GM12892 (cell line): ENCODE results near the gene CLCF1.

GRCh38 chr11:66722890-66723411 is 6.1 kb downstream of the SPTBN2 start:
- RRBS = no CpG with 5 or more reads among the region's 12 CpGs

- RRBS = no CpG with 5 or more reads among the region's 32 CpGs
These were observed 26.1 kb downstream of the LRFN4 start for GRCh38 chr11:66882756-66883593.

GRCh38 chr11:66921316-66921737 is 36.9 kb downstream of the PC start:
- RRBS = no CpG with 5 or more reads among the region's 5 CpGs

GRCh38 chr11:66950035-66950536 is 8.1 kb downstream of the PC start:
- RRBS = no CpG with 5 or more reads among the region's 8 CpGs

DNA sequence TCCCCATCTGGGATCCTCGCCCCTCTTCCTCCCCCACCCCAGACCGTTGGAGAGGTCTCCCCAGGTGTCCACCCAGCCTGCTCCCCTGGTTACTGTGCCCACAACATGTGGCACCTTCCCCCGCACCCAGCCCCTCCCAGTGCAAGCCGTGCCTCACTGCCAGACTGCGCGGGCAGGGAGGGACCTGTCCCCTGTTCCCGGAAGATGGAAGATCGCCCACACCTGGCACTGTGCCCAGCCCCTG is 706 bp upstream of the SYT12 start:
- RRBS = no CpG with 5 or more reads among the region's 8 CpGs

- RRBS = no CpG with 5 or more reads among the region's 6 CpGs
These were observed 25.1 kb downstream of the RHOD start for GRCh38 chr11:67081893-67082092.

DNA sequence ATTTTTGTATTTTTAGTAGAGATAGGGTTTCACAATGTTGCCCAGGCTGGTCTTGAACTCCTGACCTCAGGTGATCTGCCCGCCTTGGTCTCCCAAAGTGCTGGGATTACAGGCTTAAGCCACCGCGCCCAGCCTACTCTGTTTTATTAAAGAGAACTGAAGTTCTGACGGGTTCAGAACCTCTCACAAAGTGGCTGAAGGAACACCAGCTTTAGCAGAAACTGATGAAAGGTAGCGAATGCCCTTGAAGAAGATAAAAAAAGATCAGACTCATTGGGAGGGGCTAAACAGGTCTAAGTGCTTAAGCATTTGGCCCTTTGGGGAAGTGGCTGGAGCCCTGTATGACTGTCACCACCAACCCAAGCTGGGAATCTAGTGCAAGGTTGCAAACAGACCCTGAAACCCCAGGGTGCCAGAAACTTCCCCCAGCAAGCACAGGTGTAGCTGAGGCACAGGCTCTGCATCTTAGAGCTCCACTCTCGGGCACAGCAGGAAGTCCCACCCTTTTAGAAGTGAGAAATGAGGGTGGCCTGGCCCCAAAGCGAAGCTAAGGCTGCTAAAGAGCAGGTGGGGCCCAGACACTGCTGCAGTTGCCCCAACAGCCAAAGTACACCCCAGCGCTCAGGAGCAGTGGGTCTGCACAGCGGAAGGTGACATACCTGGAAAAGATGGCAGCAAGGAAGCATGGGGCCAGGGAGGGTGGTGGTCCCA is 5.9 kb upstream of the KDM2A start:
- RRBS = no CpG with 5 or more reads among the region's 9 CpGs

DNA sequence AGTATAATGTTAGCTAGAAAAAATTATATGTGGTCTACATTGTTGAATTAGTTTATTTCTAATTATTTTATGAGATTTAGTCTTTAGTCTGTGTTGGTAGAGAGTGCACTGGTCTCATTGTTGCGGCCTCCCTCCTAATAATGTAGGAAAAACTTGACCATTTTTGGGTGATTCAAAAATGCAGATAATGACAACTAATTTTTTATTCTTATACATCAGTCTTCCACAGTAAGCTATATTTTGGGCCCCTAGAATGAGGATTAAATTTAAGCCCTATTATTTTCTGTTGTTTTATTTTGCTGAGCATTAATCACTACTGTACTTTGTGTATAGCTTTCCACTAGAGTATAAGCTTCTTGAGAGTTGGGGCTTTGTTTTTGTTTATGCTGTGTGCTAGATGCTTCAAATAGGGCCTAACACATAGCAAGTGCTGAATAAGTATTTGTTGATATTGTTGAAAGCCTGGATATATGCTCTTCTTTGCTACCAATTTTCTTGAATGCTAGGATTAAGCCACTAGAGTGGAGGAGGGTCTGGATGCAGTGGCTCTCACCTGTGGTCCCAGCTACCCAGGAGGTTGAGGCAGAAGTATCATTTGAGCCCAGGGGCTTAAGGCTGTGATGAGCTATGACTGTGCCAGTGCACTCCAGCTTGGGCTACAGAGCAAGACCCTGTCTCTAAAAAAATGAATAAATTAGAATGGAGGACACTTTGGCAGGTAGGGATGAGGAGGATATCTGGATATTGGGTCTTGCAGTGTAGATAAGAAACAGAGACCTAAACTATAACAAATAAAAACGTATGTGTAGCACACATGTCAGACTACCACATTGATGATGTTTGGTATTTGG is 9.6 kb downstream of the KDM2A start:
- RRBS = no CpG with 5 or more reads among the region's 2 CpGs

- RRBS = no CpG with 5 or more reads among the region's 2 CpGs
These were observed 17.6 kb downstream of the KDM2A start for GRCh38 chr11:67136353-67137471.

DNA sequence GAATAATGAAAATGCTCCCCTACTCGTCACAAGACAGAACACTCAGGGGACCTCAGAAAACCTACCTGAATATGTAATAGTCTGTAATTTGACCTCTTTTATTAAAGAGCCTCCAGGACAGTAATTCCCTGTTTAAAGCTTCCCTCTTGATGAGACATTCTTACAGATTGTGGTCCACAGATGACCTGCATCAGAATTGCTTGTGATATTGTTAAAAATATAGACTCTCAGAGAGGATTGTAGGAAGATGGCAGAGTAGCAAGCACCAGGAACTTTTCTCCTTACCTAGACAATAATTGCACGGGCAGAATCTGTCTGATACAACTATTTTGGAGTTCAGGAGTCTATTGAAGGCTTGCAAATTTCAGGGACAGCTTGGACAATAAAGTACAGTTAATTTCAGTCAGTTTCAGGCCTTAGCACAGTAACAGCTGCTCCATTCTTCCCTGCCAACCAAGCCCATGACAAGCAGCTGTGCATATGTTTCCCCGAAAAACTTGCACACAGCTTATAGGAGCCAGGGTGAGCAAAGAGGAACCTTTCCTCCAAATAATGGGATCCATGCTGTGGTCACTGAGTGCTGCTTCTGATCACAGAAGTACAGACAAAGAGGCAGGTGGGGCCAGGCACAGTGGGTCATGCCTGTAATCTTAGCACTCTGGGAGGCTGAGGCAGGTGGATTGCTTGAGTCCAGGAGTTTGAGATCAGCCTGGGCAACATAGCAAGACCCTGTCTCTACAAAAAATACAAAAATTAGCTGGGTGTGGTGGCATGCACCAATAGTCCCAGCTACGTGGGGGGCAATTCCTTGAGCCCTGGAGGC is 64.4 kb downstream of the KDM2A start:
- RRBS = no CpG with 5 or more reads among the region's 4 CpGs

DNA sequence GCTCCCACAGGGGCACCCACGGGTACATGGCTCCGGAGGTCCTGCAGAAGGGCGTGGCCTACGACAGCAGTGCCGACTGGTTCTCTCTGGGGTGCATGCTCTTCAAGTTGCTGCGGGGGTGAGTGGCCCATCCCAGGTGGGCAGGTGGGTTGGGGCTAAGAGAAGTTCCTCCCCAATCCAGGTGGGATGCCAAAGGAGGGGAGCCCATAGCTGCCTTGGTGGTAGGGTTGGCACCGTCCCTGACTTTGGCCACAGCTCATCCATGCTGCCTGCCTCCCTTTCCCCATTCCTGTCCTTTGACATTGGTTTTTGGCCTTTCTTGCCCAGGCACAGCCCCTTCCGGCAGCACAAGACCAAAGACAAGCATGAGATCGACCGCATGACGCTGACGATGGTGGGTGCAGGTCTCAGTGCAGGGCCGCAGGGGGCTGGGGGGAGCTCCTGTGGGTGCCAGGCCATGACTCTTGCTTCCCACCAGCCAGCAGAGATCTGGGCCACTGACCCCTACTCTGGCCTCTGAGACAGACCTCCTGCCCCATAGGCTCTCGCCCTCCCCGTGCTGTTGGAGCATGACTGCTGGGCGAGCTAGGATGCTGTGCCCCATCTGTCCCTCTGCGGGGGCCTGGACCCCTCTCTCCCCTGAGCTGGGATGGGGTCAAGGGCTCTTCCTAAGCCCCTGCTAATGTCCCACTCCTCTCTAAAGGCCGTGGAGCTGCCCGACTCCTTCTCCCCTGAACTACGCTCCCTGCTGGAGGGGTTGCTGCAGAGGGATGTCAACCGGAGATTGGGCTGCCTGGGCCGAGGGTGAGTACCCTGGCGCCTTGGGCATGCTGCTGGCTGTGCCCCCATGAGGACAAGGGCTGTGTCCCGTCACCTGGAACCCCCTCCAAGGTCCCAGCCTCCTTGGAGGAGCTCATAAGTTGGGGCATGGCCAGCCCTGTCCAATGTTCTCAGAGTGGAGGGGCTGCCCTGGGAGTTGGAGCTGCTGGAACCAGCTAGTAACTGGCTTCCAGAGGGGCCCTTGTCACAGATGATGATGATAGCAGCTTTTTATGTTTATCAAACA is 6.3 kb upstream of the ANKRD13D start:
- RRBS = no CpG with 5 or more reads among the region's 24 CpGs

DNA sequence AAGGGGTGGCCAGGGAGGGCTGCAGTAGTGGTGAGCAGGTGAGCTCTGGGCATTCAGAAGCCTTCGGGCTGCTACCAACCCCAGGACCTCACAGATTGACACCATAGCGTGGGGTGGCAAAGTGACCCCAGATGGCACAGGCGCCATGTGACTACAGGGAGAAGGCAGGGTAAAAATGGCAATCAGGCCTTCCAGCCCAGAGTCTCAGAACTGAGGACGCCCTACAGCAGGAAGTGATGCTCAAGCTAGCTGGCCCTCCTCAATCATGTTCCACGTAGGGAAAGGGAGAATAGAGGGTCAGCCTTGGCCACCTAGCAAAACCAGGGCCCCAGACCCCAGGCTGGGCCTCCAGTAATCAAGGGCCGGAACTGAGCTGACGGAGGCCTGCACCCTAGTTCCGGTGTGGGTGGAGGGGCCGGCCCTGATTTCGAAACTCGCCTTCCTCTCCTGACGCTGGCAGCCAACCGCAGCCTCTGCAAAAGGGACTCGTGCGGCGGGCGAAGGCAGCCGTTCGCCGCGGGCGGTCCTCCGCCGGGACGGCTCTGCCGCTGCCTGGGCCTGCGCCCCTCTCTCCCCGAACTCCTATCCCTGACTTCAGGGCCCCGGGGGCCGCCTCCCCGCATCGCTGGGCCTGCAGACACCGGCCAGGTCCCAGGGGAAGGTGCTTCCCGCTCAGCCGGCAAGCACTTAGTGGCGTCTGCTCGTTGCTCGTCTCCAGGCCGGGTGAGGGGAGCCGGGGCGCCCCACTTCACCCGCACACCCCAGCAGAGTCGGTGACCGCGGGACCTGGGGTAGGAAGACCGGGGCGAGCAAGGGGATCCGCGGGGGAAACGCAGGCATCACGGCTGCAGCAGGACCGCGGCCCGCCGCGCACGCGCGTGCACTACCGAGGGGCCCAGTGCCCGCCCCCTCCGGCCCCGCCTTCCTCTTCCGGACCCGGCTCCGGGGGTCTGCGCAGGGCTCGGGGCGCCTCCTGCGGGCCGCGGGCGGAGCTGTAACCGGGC is 703 bp upstream of the ANKRD13D start:
- RRBS = under 1% methylated on average over 30 of the region's 74 CpGs

DNA sequence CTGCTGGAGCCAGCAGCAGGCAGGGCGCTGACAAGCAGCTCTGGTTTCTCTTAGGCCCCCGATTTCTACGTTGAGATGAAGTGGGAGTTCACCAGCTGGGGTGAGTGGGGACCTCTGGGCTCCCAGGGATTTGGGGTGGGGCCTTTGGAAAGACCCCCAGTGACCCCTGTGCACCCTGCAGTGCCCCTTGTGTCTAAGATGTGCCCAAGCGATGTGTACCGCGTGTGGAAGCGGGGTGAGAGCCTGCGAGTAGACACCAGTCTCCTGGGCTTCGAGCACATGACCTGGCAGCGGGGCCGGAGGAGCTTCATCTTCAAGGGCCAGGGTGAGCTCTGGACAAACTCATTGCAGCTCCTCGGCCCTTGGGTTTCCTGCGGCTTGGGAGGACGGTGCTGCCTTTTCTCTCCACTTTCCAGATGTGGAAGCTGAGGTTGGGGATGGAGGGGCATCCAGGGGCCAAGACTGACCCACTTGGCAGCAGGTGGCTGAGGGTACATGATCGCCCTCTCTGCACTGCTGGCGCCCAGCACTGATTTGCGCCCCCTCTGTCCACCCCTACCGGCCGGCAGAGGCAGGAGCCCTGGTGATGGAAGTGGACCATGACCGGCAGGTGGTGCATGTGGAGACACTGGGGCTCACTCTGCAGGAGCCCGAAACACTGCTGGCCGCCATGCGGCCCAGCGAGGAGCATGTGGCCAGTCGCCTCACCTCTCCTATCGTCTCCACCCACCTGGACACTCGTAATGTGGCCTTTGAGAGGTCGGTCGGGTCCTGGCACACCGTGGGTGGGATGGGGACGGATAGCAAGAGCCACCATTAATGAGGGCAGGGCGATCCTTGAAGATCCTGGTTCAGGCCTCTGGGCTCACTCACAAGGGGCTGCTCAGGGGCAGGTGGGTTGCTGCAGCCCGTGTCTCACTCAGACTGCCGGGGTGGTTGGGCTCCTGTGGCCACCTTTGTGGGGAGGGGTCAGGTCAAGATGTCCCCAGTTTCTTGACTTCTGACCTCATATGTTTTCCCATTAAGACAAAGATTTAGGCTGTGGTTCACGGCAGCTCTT is 2.6 kb downstream of the ANKRD13D start:
- RRBS = 100% methylated on average over 1 of the region's 35 CpGs

DNA sequence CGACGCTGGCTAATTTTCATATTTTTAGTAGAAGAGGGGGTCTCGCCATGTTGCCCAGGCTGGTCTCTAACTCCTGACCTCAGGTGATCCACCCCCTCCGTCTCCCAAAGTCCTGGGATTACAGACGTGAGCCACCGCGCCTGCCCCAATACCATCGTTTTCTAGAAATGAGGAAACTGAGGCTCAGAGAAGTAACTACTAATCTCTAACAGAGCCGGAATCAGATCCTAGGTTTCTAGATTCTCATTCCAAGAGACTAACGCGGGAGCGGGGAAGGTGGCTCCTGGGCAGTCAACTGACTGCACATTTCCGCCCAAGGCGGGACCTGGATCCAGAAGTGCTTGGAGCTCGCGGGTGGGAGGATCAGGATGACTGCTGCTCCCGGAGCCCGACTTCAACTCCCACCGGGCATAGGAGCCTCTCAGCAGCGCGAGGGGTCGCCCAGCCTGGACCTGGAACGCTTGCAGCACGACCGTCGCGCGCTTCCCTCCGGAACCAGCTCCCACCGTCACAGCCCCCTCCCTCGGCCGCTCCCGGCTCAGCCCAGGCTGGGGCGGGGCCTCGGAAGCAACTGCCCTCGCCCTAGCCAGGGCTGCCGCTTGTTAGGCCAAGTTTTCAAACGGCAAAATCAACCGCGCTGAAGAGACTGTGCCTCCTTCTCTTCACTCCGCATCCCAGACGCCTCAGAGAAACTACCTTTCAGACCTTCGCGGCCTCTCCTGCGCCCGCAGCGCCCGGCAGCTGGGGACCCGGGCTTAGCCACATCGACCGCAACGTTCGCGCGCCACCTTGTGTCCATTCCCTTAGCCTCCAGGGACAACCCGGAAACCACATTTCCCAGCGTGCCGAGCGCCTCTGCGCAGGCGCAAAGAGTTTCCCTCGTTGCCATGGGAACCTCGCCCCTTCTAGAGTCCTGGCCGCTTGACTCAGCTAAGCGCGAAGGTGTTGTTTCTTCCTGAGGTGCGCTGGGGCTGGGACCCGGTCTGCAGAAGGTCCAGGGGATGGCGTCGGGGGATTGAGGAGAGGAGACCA is 13.9 kb downstream of the SSH3 start:
- RRBS = 2% methylated on average over 26 of the region's 70 CpGs

DNA sequence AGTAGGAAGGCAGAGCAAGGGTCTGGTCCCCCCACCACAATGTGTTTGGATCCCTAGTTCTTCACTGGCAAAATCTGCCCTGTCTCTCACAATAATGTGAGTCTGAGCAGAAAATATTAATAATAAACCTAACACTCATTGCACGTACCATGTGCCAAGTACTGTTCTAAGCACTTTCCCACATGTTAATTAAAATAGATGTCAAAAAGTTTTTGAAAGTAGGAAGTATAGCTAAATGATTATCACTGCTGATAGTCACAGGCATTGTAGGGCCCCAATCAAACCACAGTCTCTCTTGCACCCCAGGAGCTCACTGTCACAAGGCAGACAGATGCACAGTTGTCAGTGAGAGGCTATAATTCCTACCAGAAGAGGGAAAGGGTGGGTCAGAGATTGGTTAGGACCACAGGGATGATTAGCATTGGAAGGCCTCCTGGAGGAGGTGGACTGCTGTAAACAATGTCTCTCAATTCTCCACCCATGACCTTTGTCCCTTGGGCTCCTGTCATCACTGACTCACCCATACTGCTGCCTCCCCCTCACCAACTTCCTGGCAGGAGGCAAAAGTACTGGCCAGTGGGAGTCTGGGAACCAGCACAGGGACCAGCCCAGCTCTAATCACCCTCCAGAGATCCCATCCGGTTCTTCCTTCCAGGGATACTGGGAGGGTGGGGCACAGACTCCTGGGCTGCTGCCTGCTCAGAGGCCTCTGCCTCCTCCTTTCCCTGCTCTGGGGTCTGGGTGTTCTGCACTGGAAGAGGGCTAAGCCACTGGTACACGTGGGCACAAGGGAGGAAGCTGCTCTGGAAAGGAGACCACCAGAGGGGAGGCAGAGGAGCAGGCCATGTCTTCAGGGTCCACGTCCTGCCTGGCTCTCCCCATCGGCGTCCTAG is 1.1 kb upstream of the POLD4 start:
- RRBS = no CpG with 5 or more reads among the region's 6 CpGs

DNA sequence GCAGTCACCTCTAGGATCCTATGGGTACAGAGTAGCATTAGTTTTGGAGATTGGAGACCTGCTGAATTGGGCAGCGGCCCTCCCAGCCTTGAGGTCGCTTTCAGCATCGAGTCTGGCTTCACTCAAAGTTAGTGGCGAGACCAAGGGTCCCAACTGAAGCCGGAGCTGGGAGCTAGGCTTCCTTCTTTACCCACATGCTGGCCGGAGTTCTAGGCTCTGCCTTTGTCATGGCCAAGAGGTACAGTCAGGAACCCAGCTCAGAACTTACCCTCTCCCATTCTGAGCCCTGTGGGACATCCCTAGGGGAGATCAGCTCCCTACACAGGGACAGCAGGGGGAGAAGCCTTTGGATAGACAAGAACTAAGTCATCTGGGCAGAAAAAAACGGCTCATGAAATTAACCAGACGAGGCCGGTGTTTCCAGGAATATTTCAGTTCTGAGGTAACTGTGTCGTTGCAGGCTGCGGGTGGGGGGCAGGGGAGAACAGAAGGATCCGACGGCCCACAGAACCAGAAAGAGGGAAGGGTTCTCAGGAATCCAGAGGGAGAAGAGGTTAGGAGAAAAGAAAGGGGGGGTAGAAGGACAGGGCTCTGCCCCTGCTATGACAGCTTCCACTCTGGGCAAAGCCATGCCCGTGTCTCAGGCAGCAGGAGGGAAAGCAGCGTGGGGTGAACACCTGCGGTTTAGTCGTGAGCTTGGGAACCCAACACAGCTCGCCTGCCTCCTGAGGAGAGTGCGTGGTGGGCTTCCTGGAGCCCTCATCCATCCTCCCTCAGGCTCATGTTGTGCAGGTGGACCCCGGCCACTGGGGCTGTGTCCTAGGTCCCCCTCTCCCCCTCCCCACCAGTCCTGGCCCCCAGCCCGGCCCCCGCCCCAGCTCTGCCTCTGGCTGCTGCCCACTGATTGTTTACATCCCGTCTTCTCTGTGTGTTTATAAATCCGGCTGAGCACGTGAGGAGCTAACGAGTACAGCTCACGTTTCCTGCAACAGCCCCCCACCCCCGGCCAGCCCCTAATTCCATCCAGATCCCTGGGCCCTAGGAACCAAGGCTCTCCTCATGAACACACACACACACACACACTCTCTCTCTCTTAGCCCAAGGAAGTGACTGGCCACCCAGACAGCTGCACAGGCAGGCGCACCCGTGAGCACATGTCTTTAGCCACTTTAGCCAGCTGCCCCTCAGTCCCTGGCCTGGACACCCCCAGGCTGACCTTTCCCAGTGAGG is 3.4 kb downstream of the CLCF1 start:
- RRBS = 19% methylated on average over 9 of the region's 30 CpGs

DNA sequence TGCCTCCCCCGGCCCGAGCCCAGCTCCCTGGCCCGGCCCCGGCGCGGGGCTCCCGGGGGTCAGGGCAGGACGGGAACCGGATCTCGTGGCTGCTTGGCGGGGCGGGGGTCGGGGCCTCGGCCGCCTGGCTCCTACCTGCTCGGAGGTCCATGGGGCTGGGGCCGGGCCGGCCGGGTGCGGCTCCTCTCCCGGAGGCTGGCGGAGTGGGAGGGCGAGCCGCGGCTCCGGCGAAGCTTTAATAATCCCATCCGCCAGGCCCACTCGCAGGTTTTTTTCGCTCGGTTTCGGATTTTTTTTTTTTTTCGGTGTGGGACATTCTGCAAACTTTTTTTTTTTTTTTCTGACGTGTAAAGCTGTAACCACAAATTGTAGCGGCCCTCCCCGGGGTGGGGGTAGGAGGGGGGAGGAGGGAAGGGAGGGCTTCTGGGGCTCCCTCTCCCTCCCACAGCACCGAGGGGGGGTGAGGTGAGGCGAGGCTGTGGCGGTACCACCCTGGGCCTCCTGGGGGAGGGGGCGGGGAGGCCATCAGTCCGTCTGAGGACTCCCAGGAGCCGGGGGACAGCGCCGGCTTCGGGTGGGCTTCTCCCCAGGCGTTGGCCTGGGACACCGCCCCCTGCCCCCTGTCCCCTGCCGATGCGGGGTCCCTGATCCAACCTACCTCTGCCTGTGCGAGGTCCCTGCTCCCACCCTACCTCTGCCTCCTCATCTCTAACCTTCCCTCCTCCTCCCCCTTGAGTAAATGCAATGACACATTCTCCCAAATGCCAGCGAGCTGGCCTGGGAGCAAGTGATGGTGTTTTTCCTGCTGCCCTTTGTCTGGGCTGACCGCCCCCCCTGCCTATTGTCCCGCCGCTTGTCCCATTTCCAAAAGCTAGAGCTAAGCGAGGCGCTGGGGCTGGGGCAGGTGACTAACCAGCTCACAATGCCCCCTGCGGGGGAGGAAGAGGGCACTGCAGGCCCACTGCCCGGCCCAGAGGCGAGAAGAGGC is at the start of gene CLCF1:
Gene CLCF1 (minus strand): TSS at position 210 of the 988 bp plus-strand sequence.
- RRBS = 4% methylated on average over 9 of the region's 59 CpGs

GRCh38 chr11:67375508-67376252 is 2.3 kb upstream of the CLCF1 start:
- RRBS = no CpG with 5 or more reads among the region's 14 CpGs

GRCh38 chr11:67395952-67396805 is 4.4 kb downstream of the RAD9A start:
- RRBS = 94% methylated on average over 5 of the region's 14 CpGs

GRCh38 chr11:67397668-67398281 is 3.9 kb downstream of the PPP1CA start:
- RRBS = no CpG with 5 or more reads among the region's 16 CpGs